K562 (cell line): ENCODE results near the gene ITIH5.

GRCh38 chr10:7666418-7667097 lies at the start of gene ITIH5:
Gene ITIH5, minus strand, starts transcription at chr10:7666966.
- RAMPAGE, long total RNA: no peak
- RRBS: 7% methylated on average over 10 of the region's 56 CpGs
PRO-cap:
- standard: no peak
- CoPRO, capped RNA only, 2 experiments: no peak in any of the 2 experiments
- CoPRO, capped and uncapped RNA, 2 experiments: no peak in any of the 2 experiments
- CoPRO, uncapped RNA only, 2 experiments: no peak in any of the 2 experiments
CAGE:
- cytosol, long polyA plus RNA: no peak
- long polyA plus RNA: no peak
- nucleolus, long total RNA: no peak
- nucleus, long polyA plus RNA: no peak

GRCh38 chr10:7778727-7779130 lies 9.1 kb downstream of the KIN start:
- RAMPAGE, long total RNA: no peak
- RRBS: no CpG with 5 or more reads among the region's 5 CpGs
PRO-cap:
- standard: no peak
- CoPRO, capped RNA only, 2 experiments: no peak in any of the 2 experiments
- CoPRO, capped and uncapped RNA, 2 experiments: no peak in any of the 2 experiments
- CoPRO, uncapped RNA only, 2 experiments: no peak in any of the 2 experiments
CAGE:
- cytosol, long polyA plus RNA: no peak
- long polyA plus RNA: no peak
- nucleolus, long total RNA: no peak
- nucleus, long polyA plus RNA: no peak

DNA sequence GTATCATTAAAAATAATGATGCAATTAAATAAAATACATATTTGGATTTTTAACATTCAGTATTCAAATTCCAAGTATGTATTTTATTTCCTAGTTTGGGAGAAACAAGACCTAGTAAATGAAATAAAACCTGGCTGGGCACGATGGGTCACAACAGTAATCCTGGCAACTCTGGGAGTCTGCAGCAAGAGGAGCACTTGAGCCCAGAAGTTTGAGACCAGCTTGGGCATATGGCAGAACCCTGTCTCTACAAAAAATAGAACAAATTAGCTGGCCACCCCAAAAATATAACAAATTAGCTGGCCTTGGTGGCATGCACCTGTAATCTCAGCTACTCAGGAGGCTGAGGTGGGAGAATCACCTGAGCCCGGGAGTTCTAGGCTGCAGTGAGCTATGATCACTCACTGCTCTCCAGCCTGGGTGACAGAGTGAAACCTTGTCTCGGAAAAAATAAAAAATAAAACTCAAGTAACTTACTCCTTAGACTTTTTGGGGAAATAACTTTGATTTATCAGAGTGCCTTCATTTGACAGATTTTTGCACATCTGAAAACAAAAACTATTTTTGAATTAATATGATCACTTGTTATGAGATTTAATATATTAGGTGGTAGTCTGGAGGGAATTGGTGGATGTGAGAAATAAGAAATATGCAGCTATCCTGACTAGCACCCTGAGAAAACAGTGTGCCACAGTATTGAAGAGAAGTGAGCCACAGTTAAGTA lies 61.7 kb downstream of the TAF3 start:
- RAMPAGE, long total RNA: no peak
- RRBS: no CpG with 5 or more reads among the region's 3 CpGs
PRO-cap:
- standard: no peak
- CoPRO, capped RNA only, 2 experiments: no peak in any of the 2 experiments
- CoPRO, capped and uncapped RNA, 2 experiments: no peak in any of the 2 experiments
- CoPRO, uncapped RNA only, 2 experiments: no peak in any of the 2 experiments
CAGE:
- cytosol, long polyA plus RNA: no peak
- long polyA plus RNA: no peak
- nucleolus, long total RNA: no peak
- nucleus, long polyA plus RNA: no peak

- RAMPAGE, long total RNA: no peak
- RRBS: no CpG with 5 or more reads among the region's 22 CpGs
PRO-cap:
- standard: no peak
- CoPRO, capped RNA only, 2 experiments: no peak in any of the 2 experiments
- CoPRO, capped and uncapped RNA, 2 experiments: no peak in any of the 2 experiments
- CoPRO, uncapped RNA only, 2 experiments: no peak in any of the 2 experiments
CAGE:
- cytosol, long polyA plus RNA: no peak
- long polyA plus RNA: no peak
- nucleolus, long total RNA: no peak
- nucleus, long polyA plus RNA: no peak
Measured at GRCh38 chr10:8059780-8060839, 5.6 kb downstream of the GATA3 start.

DNA sequence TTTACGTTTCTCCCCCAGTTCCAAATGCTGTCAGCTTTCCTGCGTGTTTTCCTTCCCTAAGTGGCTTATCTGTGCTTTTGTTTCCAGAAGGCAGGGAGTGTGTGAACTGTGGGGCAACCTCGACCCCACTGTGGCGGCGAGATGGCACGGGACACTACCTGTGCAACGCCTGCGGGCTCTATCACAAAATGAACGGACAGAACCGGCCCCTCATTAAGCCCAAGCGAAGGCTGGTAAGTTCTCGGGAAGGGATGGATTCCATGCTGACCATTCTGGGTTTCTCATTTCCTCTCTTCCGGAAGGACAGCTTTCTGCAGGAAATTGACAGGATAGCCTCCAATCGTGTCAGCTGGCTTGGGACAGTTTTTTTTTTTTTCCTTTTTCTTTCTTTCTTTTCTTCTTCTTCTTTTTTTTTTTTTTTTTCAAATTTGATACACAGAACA lies 9.4 kb downstream of the GATA3 start:
- RAMPAGE, long total RNA: no peak
- RRBS: 21% methylated on average over 3 of the region's 14 CpGs
PRO-cap:
- standard: no peak
- CoPRO, capped RNA only, 2 experiments: no peak in any of the 2 experiments
- CoPRO, capped and uncapped RNA, 2 experiments: no peak in any of the 2 experiments
- CoPRO, uncapped RNA only, 2 experiments: no peak in any of the 2 experiments
CAGE:
- cytosol, long polyA plus RNA: no peak
- long polyA plus RNA: no peak
- nucleolus, long total RNA: no peak
- nucleus, long polyA plus RNA: no peak

GRCh38 chr10:8072225-8072575 lies 17.7 kb downstream of the GATA3 start:
- RAMPAGE, long total RNA: no peak
- RRBS: 13% methylated on average over 2 of the region's 4 CpGs
PRO-cap:
- standard: no peak
- CoPRO, capped RNA only, 2 experiments: no peak in any of the 2 experiments
- CoPRO, capped and uncapped RNA, 2 experiments: no peak in any of the 2 experiments
- CoPRO, uncapped RNA only, 2 experiments: no peak in any of the 2 experiments
CAGE:
- cytosol, long polyA plus RNA: no peak
- long polyA plus RNA: no peak
- nucleolus, long total RNA: no peak
- nucleus, long polyA plus RNA: no peak

DNA sequence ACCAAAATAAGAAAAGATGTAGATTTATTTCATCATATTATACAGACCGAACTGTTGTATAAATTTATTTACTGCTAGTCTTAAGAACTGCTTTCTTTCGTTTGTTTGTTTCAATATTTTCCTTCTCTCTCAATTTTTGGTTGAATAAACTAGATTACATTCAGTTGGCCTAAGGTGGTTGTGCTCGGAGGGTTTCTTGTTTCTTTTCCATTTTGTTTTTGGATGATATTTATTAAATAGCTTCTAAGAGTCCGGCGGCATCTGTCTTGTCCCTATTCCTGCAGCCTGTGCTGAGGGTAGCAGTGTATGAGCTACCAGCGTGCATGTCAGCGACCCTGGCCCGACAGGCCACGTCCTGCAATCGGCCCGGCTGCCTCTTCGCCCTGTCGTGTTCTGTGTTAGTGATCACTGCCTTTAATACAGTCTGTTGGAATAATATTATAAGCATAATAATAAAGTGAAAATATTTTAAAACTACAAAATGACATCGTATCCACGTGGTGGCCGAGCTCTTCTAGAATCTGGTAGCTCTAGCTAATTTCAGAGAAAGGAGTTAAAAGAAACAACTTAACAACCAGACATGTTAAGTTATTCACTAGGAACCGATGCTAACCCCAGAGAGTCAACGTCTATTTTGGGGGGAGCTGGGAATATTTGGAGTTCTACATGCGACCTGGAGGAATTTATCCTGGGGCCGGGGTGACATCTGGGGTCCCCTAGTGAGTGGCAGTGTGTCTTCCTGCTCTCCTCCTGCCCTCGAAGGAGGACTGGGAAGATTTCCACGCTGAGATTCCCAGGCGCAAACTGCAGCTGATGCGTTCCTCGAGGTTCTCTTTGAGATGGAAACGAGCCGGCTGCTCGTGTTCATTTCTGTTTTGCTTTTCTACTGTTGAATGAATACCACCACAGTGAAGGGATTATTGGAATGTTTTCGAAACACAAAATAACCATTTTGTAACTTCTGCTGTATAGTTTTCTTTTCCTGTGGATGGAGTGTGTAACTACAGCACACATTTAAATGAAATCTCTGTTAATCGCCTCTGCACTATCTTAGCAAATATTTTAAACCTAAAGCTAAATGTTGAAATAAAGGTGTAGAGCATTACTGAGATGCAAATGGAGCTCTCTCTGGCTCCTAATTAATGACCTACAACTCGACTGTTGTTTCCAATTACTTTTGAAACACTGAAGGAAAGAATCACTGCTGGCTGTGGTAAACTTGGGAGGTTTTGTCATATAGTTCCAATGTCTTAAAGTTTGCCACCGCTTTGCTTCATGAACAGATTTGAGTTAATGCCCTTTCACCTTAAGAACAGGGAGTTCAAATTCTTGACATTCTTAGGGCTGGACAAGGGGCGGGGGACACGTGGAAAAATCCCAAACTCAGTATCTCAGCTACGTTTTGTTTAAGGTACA lies 20.7 kb downstream of the GATA3 start:
- RAMPAGE, long total RNA: no peak
- RRBS: no CpG with 5 or more reads among the region's 35 CpGs
PRO-cap:
- standard: no peak
- CoPRO, capped RNA only, 2 experiments: no peak in any of the 2 experiments
- CoPRO, capped and uncapped RNA, 2 experiments: no peak in any of the 2 experiments
- CoPRO, uncapped RNA only, 2 experiments: no peak in any of the 2 experiments
CAGE:
- cytosol, long polyA plus RNA: no peak
- long polyA plus RNA: no peak
- nucleolus, long total RNA: no peak
- nucleus, long polyA plus RNA: no peak

- RAMPAGE, long total RNA: no peak
- RRBS: no CpG with 5 or more reads among the region's 9 CpGs
PRO-cap:
- standard: no peak
- CoPRO, capped RNA only, 2 experiments: no peak in any of the 2 experiments
- CoPRO, capped and uncapped RNA, 2 experiments: no peak in any of the 2 experiments
- CoPRO, uncapped RNA only, 2 experiments: no peak in any of the 2 experiments
CAGE:
- cytosol, long polyA plus RNA: no peak
- long polyA plus RNA: no peak
- nucleolus, long total RNA: no peak
- nucleus, long polyA plus RNA: no peak
Measured at GRCh38 chr10:8594131-8594498, 539.6 kb downstream of the GATA3 start.

DNA sequence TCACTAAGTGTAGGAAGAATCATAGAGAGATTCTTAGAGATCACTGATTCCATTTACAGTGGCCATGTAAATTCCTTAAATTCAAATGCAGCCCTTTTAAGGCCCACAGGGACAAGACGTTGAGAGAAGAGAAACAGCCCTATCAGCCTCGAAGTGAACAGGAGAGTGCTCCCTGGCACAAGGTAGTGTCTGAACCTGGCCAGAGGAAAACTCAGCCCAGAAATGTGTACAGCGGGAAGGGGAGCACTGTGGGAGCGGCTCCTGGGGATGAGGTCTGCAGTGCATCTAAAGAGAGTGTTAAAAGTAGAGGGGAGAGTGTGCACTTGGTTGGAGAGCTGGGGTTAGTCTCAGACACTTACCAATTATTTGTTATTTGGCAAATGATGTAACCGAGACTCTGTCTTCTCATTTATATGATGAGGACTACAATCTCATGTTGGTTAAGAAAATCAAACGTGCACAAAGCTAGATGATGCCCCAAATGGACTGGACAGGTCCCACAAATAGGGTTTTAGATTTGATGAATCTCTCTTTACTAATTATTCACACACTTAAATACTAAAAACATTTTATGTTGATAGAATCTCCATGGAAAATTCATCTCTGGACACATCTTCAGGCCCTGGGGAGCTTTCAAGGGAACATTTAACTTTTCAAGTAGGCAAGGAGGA lies 962.4 kb downstream of the GATA3 start:
- RAMPAGE, long total RNA: no peak
- RRBS: no CpG with 5 or more reads among the region's 6 CpGs
PRO-cap:
- standard: no peak
- CoPRO, capped RNA only, 2 experiments: no peak in any of the 2 experiments
- CoPRO, capped and uncapped RNA, 2 experiments: no peak in any of the 2 experiments
- CoPRO, uncapped RNA only, 2 experiments: no peak in any of the 2 experiments
CAGE:
- cytosol, long polyA plus RNA: no peak
- long polyA plus RNA: no peak
- nucleolus, long total RNA: no peak
- nucleus, long polyA plus RNA: no peak

DNA sequence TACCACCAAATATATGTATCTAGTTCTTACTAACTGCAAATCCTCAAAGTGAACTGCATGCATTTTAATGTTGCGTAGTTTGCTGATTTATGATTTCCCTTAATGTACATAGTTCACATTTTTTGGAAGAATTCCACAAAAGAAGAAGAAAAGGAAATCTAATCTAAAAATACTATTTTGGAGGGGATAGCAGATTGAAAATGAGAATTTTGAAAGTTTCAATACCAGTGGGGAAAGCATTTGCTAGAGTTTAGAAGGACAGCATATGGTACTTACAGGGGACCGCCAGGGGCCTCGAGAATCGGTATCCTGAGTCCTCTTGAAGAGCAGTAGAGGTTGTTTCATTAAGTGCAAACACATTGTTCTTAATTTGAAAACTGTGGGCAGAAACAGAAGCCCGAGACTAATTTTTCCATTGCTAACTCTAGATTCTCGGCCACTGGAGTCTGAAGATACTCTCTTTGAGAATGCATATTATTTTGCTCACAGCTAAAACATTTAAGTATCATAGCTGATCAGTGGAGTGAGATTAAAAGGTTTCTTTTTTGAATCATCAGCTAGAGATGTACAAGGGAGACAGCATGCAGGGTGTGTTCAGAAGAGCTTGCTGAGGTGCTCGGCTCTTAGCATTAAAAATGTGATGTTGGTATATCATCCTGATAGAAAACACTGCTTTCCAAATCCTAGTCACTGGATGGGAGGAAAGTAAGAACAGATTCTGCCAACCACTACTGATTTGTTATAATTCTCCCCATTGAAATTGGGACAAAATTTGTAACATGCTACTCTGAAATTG lies 964.1 kb downstream of the GATA3 start:
- RAMPAGE, long total RNA: no peak
- RRBS: no CpG with 5 or more reads among the region's 7 CpGs
PRO-cap:
- standard: no peak
- CoPRO, capped RNA only, 2 experiments: no peak in any of the 2 experiments
- CoPRO, capped and uncapped RNA, 2 experiments: no peak in any of the 2 experiments
- CoPRO, uncapped RNA only, 2 experiments: no peak in any of the 2 experiments
CAGE:
- cytosol, long polyA plus RNA: no peak
- long polyA plus RNA: no peak
- nucleolus, long total RNA: no peak
- nucleus, long polyA plus RNA: no peak

DNA sequence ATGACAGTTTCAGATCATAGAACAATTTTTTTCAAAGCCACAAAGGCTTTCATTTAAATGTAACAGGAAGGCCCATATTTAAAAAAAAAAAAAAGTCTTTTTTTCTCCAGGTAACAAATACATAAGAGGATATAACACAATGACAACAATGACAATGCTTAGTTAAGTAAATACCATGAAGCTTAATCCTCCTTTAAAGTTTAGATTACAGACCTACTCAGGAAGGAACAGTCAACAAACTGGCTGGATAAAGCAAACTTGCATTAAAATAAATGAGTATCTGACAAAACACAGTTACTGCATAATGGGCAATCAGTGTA lies 1043.1 kb downstream of the GATA3 start:
- RAMPAGE, long total RNA: no peak
PRO-cap:
- standard: no peak
- CoPRO, capped RNA only, 2 experiments: no peak in any of the 2 experiments
- CoPRO, capped and uncapped RNA, 2 experiments: no peak in any of the 2 experiments
- CoPRO, uncapped RNA only, 2 experiments: no peak in any of the 2 experiments
CAGE:
- cytosol, long polyA plus RNA: no peak
- long polyA plus RNA: no peak
- nucleolus, long total RNA: no peak
- nucleus, long polyA plus RNA: no peak

DNA sequence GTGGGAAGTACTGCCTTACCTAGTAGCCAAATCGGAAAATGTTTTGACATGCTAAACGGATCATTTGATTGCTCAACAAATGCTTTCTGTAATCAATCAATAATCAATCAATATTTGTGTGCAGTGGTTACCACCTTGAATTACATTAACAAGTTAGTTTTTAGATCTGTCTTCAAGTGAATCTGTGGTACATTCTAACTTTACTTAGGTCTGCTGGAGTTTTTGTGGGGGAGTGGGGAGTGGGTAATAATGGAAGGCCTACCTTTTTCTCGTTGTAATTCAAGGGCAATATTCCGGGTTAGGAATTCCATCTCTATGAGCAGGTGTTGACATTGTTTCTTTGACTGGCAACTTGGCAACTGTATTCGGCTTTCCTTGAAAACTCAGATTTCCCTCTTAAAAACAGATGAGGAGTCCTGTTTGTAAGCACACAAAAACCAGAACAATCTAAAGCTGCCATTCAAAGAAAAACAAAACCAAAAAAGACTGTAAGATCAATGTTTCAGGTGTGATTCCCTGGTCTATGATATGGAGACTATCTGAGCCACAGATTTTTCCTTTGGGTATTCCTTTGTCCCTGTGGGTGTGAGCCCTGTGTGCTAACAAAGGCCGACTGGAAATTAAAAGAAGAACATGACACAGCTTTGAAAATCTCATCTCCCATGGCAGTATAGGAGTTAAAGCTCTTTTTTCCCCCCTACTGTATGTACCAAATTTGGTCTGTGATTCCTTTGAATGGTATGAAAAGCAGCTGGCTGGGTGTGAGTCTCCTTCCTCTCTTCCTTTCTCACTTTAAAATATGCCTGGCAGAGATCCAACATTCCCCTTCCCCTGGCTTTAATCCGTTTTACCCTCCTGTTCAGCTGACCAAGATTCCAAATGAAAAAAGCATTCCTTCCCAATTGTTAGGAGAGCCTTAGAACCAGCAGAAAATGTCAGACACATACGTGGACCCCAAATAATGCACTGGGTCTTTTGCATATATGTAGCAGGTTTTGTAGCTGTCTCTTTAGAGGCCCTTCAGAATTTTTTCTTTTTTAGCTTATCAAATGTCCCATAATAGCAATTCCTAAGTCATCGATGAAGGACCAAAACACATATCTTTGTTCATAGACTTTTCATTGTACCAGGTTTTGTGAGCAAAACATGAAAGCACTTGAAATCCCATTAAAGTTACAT lies 225.2 kb upstream of the CELF2 start:
- RAMPAGE, long total RNA: no peak
- RRBS: no CpG with 5 or more reads among the region's 9 CpGs
PRO-cap:
- standard: no peak
- CoPRO, capped RNA only, 2 experiments: no peak in any of the 2 experiments
- CoPRO, capped and uncapped RNA, 2 experiments: no peak in any of the 2 experiments
- CoPRO, uncapped RNA only, 2 experiments: no peak in any of the 2 experiments
CAGE:
- cytosol, long polyA plus RNA: no peak
- long polyA plus RNA: no peak
- nucleolus, long total RNA: no peak
- nucleus, long polyA plus RNA: no peak

GRCh38 chr10:10985448-10985730 lies 32.3 kb upstream of the CELF2 start:
- RAMPAGE, long total RNA: no peak
- RRBS: no CpG with 5 or more reads among the region's 2 CpGs
PRO-cap:
- standard: no peak
- CoPRO, capped RNA only, 2 experiments: no peak in any of the 2 experiments
- CoPRO, capped and uncapped RNA, 2 experiments: no peak in any of the 2 experiments
- CoPRO, uncapped RNA only, 2 experiments: no peak in any of the 2 experiments
CAGE:
- cytosol, long polyA plus RNA: no peak
- long polyA plus RNA: no peak
- nucleolus, long total RNA: no peak
- nucleus, long polyA plus RNA: no peak

DNA sequence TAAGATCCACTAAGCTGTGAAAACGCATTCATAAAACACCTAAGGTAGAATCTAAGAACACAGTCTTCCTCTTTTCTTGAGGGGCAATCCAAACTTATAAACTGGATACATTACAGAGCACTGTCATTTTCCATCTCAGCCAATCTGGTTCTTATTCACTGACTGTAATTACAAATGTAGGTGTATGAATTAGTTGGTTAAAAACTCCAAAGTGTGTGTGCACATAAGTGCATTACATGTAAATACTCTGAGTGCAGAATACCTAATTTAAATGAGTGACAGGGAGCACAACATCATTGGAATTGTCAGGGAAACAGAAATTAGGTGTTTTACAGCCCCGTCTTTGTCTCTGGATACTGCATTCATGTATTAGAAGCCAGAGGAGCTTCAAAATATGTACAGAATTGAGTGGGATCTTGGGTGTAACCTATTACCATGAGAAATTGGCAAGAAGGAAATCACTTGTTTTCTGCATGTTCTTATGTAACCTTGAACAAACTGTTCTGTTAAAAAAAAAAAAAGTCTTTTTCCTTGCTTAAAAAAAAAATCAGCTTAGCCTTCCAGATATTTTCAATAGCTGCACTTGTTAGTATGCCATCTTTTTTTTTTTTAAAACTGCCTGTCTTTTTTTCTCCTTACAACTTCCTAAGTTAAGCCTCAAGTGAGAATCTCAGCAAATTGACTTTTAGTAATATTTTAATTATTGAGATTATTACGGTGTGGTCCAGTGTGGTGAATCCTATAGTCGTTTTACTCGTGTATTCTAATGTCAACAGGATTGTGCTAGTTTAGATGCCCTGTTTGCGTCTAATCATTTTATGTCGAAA lies 31.2 kb downstream of the CELF2 start:
- RAMPAGE, long total RNA: no peak
- RRBS: no CpG with 5 or more reads among the region's 7 CpGs
PRO-cap:
- standard: no peak
- CoPRO, capped RNA only, 2 experiments: no peak in any of the 2 experiments
- CoPRO, capped and uncapped RNA, 2 experiments: no peak in any of the 2 experiments
- CoPRO, uncapped RNA only, 2 experiments: no peak in any of the 2 experiments
CAGE:
- cytosol, long polyA plus RNA: no peak
- long polyA plus RNA: no peak
- nucleolus, long total RNA: no peak
- nucleus, long polyA plus RNA: no peak

GRCh38 chr10:11087794-11088581 lies 70.3 kb downstream of the CELF2 start:
- RAMPAGE, long total RNA: no peak
- RRBS: no CpG with 5 or more reads among the region's 8 CpGs
PRO-cap:
- standard: no peak
- CoPRO, capped RNA only, 2 experiments: no peak in any of the 2 experiments
- CoPRO, capped and uncapped RNA, 2 experiments: no peak in any of the 2 experiments
- CoPRO, uncapped RNA only, 2 experiments: no peak in any of the 2 experiments
CAGE:
- cytosol, long polyA plus RNA: no peak
- long polyA plus RNA: no peak
- nucleolus, long total RNA: no peak
- nucleus, long polyA plus RNA: no peak

DNA sequence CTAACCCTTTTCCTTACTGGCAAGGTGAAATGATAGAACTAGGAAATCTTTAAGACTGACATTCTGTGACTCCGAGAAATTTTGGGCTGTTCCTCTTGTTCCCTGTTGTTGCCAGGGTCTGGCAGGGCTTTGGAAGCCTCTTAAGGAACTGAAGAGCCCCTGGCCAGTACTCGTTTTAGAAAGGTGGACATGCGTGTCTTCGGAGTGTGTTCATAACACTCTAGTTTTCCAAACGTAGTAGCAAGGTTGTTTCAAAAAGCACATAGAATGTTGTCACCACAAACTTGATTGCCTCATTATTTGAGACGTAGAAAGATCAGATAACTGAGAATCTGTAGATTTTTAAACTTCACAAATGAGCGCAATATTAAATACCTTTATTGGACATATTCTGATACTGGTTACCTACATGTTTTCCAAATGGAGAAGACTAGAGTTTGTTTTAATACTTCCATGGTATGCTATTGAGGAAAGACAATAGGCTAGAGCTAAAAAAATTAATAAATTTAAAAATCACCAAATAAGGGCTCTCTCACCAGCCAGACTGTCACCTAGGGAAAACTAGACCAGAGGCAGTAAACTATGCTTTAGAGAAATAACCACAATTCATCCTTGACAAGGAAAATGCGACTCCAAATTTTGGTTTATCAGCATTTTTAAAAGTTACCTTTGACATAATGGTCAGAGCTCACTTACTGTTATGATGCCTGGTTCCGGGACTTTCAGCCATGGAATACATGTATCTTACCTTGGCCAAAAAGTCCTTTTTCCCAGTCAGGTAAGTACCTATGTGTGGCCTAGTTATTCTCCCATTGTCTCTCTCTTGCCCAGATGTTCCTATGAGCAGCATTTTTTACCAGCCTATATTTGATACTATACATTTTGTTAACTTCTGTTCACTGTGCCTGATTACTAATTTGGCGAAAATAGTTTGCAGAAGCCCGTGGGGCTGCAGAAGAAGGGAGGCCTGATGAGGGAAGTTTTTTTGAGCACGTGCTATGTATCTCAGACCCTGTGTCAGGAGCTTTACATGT lies 149.4 kb downstream of the CELF2 start:
- RAMPAGE, long total RNA: no peak
- RRBS: no CpG with 5 or more reads among the region's 12 CpGs
PRO-cap:
- standard: no peak
- CoPRO, capped RNA only, 2 experiments: no peak in any of the 2 experiments
- CoPRO, capped and uncapped RNA, 2 experiments: no peak in any of the 2 experiments
- CoPRO, uncapped RNA only, 2 experiments: no peak in any of the 2 experiments
CAGE:
- cytosol, long polyA plus RNA: no peak
- long polyA plus RNA: no peak
- nucleolus, long total RNA: no peak
- nucleus, long polyA plus RNA: no peak

GRCh38 chr10:11214345-11215096 lies 196.8 kb downstream of the CELF2 start:
- RAMPAGE, long total RNA: no peak
- RRBS: no CpG with 5 or more reads among the region's 13 CpGs
PRO-cap:
- standard: no peak
- CoPRO, capped RNA only, 2 experiments: no peak in any of the 2 experiments
- CoPRO, capped and uncapped RNA, 2 experiments: no peak in any of the 2 experiments
- CoPRO, uncapped RNA only, 2 experiments: peak in 1 of 2 experiments; most common plus-strand start chr10:11214678 (in 1)
CAGE:
- cytosol, long polyA plus RNA: no peak
- long polyA plus RNA: no peak
- nucleolus, long total RNA: no peak
- nucleus, long polyA plus RNA: no peak